Airway epithelial cell (primary cell): ENCODE data around the genes VANGL1 and SLC22A15.

DNA sequence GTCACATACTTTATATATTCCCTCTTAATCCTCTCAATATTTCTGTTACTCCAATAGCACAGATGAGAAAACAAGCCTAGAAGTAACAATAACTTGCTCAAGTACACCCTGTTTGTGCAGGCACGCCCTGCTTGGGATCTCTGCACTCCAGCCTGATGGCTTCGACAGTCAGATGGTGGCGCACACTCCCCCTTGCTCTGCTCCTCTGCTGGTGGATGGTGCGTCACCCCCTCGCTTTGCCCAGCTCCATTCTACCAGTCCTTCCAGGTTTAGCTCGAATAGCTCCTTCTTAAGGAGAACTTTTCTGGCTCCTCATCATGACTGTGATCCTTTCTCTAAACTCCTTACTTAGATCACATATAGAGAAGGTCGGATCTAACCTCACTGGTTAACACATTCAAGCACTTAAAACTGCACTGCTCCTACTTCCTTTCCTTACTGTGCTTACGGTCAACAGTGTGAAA is 3.1 kb downstream of the TSPAN2 start:
- RAMPAGE, long total RNA = no peak

GRCh38 chr1:115280166-115280605 is 57.9 kb downstream of the NGF start:
- RAMPAGE, long total RNA = no peak

DNA sequence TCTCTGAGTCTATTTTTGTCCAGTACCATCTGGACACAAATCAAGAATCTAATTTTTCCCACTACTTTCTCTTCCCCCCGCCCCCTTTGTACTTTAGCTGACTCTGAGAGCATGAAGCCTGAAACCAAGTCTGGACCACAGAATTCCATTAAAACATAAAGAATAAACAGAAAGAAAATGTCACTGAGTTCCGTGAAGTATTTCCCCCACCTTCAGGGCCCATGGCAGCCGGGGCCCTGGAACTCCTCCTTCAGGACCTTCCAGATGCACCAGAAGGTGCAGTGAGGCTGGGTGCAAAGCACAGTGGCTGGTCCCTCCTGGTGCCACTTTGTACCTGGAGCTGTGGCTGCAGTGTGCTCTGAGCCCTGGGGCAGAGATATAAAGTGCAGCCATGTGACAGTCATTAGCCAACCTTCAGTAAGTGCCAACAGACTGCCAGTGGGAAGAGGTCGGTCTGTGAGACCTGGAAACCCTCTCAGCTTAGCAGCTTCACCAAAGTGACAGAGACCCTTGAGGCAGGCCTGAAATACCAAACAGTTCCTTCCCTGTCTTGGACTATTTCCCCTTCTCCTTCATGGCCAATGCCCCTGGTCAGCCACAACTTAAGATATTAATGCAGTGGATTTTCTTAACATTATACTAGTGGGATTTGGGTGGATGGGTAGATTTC is 26.6 kb upstream of the NGF start:
- RAMPAGE, long total RNA = no peak

GRCh38 chr1:115641562-115642328 is at the start of gene VANGL1:
Gene VANGL1, plus strand, starts transcription at chr1:115641970.
- RAMPAGE, long total RNA = no peak

DNA sequence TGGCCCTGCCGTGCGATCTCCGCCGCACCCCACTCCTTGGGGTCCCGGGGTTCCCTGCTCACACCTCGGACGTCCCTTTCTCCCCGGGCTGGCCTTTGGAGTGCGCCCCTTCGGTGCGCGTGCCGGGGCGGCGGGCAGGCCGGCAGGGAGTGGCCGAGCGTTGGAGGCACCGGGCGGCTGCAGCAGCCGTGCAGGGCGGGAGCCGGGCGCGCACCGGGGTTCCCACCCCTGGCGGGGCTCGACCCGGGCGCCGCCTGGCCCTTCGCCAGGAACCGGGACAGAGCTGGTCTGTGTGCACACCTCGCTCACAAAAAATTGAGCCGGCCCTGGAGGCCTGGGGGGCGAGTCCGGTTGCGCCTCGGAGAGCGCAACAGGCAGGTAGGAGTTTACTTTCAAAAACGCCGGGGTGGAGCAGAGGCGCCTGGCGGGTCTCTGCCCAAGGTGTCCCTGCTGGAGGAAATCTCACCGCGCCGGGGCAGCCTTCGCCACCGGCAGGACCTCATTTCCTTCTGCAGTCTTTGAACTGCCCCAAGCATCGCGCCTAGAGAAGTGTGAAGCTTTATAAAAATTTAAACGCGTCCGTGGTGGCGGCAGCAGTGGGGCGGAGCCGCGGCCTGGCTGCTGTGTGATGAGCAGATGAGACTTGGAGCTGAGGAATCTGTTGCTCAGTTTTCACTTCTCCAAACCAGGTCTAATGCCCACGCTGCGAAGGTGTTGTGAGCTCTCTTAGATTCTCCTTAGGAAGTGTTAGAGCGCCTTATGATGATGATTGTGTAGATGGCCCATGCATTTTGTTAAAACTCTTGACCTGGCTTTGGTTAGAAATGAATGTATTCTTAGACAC is 781 bp downstream of the VANGL1 start:
- RAMPAGE, long total RNA = no peak

DNA sequence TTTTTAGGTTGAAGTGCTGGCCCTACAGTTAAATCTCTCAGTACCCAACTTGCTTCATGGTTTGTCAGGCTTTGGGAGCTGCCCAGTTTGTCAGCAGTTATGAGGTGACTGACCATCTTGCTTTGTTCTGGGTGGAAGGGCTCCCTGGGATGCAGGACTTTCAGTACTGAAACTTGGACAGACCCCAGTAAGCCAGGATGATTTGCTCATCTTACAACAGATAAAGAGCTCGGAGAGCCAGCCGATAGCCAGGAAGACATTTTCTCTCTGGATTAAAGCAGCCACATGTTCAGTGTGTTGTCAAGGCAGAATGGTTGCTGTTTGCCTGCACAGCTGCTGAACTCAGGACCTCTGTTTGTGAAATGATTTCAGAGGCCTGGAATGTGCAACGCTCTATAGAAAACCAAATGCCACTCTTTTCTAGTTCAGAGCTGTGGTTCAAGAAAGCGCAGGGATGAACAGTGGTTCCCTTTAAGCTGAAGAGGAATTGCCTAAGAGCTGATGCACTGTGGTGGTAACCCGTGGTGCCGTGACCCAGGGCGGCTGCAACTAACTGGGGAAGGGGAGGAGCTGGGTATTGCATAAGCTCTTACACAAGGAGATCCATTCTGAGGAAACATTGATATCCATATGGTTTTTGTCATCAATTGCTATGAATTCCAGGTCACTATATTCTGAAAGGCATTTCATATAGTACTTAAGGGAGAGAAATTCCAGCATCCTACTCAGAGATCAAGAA is 40.7 kb downstream of the CASQ2 start:
- RAMPAGE, long total RNA = no peak

DNA sequence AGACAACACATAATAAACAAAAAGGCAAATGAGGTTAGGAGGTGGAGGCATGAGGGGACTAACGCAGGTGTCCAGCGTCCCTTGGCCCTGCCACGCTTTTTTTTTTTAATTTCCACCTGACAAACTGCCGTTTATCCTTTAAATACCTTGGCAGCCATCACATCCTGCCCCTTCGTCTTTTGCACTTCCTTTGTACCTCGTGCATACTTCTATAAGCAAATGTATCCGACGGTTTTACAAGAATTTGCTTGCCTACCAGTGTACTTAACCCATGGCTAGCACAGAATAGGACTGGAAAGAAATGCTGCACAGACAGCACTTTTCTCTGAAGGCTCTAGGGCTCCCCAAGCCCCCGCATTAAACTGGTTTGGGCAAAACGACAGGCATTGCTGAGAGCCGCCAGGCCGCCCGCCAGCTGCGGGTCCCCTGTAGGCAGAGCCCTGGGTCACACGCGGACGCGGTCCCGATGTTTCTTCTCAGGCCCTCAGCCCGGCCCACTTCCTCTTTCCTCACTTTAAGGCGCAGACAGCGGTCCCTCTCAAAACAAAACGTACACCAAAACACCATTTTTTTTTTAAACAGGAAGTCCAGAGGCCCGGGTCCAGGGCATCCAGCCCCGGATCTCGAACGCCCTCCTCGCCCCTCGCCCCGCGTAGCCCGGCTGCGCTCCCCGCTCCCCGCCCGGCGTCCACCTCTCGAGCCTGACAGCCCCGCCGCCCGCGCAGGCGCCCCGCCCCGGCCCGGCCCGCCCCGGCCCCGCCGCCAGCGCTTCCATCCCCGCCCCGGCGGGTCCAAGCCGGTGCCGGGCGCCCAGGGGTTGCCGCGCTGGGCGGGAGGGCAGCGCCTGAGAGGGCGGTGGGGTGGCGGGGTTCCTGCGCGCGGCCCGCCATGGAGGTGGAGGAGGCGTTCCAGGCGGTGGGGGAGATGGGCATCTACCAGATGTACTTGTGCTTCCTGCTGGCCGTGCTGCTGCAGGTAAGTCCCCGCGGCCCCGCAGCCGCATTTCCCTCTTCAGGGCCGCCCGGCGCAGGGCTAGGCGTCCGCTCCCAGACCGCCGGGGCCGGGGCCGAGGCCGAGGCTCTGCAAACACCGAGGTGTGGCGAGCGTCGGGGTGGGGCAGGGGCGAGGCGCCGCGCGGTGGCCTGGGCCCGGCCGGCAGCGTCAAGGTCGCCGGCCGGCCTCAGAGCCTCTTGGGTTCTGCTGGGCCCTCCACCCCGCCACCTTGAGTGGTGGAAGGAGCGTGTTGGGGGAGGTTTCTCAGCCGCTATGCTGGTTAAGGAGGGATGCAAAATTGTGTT is at the start of gene SLC22A15:
TSS of gene SLC22A15 (plus strand) at position 774 of the 1,298 bp plus-strand sequence.
- RAMPAGE, long total RNA = no peak

DNA sequence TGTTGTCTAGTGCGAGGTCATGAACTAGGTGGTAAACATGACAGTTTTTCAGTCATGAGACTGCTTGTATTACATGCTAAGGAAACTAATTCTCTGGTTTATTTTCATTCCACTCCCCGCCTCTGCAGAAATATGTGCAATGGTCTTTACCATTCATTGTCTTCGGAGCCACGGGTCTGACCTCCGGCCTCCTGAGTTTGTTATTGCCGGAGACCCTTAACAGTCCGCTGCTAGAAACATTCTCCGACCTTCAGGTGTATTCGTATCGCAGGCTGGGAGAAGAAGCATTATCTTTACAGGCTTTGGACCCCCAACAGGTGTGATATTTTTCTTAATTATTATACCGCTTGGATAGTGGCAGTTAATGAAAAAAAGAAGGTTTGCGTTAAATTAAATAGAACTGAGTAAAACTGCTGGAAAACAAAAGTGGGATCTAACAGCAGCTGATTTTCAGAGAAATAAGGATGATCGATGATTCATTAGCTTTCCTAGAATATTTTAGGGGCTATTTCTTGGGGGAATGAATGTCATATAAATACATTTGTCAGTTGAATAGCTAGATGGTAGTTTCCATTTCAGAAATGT is 44.7 kb upstream of the MAB21L3 start:
- RAMPAGE, long total RNA = no peak

DNA sequence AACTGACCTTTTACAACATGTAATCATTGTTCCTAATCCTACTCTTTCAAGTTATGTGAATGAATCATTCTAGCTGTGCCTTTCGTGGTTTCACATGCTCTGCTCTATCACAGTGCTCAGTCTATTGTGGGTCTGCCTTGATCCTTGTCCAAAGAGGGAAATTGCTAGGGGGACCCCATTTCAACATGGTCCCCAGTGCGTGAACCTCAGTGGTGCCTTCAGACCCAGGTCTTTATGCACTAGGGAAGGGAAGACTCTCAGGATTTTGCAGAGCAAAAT is 118.1 kb upstream of the ATP1A1 start:
- RAMPAGE, long total RNA = no peak

- RAMPAGE, long total RNA = no peak
These were observed 60.7 kb upstream of the ATP1A1 start for GRCh38 chr1:116312161-116312899.

- RAMPAGE, long total RNA = no peak
These were observed 5.8 kb downstream of the ATP1A1 start for GRCh38 chr1:116378596-116379562.

DNA sequence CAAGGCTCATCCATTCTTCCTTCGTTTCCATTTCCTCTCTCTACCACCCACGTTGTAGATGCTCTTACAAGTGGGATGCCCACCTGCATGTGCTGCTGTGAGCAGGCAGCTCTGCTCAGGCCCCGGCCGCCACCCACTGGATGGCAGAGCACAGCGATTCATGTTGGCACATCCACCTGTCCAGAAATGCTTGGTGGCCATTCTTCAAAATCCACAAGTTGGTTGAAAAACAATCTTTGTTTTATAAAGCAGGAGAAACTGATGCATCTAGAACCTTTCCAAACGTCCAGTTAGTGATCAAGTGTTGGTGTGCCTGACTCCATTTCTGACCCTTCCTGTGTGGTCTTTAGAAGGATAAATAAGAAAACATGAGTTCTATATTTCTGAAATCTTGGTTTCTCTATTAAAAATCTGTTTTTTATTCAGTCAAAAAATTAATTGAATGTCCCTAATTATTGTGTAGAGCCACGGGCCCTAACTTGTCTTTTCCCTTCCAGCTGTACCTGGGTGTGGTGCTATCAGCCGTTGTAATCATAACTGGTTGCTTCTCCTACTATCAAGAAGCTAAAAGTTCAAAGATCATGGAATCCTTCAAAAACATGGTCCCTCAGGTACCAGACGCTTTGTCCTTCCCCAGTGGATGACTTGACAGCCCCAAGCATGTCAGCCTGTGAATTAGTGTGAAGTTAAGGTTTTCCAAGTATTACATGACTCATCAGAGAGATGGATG is 14.8 kb downstream of the ATP1A1 start:
- RAMPAGE, long total RNA = no peak

- RAMPAGE, long total RNA = no peak
These were observed 27.7 kb downstream of the ATP1A1 start for GRCh38 chr1:116400588-116401297.

DNA sequence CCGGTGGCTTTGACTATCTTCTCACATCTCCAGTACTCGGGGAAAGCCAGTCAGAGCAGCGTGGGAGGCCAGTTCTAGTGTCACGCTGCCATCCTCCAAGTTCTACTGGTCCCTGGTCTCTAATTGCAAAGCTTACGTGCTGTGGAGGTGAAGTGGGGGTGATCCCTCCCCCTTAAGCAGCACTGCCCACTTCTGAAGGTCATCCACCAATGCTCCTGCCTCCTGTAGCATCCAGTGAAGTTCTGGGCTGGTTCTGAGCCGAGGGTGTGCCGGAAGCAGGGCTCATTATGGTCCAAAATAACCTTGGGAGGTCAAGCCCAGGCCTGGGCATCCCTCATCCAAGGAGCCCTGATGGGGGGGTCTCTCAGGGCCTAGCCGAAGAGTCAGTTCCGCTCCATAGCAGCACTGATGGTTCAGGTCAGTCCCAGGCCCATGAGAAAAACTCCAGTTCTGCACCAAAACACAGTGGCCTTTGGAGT is 94.9 kb downstream of the CD58 start:
- RAMPAGE, long total RNA = no peak

DNA sequence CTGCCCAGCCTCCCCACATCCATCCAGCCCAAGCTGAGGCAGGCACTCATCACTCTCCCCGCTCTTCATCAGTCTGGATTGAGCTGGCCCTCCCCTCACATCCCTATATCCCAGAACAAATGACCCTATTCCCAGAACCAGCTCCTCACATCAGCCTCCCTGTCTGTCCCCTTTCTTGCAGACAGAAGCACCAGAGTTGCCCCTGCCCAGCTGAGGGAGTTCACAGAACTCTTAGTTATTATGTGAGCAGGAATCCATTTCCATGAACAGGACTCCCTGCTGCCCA is 897 bp upstream of the CD58 start:
- RAMPAGE, long total RNA = no peak

- RAMPAGE, long total RNA = no peak
These were observed 27.7 kb upstream of the CD58 start for GRCh38 chr1:116598611-116598818.

GRCh38 chr1:116804825-116805109 is 50.5 kb downstream of the CD2 start:
- RAMPAGE, long total RNA = no peak

- RAMPAGE, long total RNA = no peak
These were observed 62.0 kb upstream of the PTGFRN start for GRCh38 chr1:116847668-116848082.

DNA sequence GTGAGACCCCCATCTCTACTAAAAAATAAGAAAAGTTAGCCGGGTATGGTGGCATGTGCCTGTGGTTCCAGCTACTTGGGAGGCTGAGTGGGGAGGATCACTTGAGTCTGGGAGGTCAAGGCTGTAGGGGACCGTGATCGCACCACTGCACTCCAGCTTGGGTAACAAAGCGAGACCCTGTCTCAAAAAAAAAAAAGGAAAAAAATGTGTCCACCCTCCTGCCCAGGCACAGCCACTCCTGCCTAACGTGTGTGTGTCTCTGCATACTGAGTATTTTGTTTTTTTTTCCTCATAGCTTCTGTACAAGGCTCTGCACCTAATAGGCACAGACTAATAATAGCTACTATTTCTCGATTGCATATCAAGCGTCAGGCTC is 4.8 kb downstream of the PTGFRN start:
- RAMPAGE, long total RNA = no peak

GRCh38 chr1:116960999-116961370 is 40.6 kb upstream of the CD101 start:
- RAMPAGE, long total RNA = no peak